Mammary microvascular endothelial cell (primary cell): ENCODE measurements around the gene MRLN.

DNA sequence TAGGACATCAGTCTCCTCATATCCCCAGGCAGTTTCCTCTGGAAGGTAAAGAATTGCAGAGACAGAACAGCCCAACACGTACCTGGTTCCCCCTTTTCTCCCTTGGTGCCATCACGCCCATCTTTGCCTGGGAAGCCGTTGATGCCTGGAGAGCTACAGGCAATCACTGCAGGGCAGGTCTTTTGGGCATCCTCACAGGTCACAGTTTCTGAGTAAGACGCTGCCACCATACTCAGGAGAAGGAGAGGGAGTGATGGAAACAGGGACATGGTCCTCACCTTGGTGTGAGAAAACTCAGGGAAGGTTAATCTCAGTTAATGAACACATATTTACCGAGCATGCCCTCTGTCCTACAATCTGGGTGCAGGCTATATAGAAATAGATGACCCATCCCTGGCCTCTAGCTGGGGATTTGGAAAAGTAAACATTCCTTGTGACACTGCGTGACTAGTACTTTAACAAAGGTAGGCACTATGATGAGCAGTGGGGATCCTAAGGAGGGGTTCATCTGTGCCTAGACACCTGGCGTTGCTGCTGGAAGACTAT, 1.1 kb downstream of the MBL2 start:
- RAMPAGE, long total RNA = no peak

DNA sequence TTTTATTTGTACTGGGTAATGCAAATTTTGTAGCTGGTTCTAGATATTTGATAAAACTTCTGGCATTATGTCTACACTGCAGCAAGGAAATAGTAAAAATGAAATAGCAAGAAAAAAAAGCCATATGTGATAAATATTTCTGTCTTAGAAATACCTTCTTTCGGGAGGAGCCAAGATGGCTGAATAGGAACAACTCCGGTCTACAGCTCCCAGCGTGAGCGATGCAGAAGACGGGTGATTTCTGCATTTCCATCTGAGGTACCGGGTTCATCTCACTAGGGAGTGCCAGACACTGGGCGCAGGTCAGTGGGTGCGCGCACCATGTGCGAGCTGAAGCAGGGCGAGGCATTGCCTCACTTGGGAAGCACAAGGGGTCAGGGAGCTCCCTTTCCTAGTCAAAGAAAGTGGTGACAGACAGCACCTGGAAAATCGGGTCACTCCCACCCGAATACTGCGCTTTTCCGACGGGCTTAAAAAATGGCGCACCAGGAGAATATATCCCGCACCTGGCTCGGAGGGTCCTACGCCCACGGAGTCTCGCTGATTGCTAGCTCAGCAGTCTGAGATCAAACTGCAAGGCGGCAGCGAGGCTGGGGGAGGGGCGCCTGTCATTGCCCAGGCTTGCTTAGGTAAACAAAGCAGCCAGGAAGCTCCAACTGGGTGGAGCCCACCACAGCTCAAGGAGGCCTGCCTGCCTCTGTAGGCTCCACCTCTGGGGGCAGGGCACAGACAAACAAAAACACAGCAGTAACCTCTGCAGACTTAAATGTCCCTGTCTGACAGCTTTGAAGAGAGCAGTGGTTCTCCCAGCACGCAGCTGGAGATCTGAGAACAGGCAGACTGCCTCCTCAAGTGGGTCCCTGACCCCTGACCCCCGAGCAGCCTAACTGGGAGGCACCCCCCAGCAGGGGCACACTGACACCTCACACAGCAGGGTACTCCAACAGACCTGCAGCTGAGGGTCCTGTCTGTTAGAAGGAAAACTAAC, 461.3 kb downstream of the ZWINT start:
- RAMPAGE, long total RNA = no peak

DNA sequence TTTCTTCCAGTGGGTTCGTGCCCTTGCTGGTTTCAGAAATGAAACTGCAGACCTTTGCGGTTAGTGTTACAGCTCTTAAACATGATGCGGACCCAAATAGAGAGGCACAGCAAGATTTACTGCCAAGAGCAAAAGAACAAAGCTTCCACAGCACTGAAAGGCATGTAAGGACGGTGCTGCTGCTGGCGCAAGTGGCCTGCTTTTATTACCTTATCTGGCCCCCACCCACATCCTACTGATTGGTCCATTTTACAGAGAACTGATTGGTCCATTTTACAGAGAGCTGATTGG, 931.3 kb downstream of the IPMK start:
- RAMPAGE, long total RNA = no peak

DNA sequence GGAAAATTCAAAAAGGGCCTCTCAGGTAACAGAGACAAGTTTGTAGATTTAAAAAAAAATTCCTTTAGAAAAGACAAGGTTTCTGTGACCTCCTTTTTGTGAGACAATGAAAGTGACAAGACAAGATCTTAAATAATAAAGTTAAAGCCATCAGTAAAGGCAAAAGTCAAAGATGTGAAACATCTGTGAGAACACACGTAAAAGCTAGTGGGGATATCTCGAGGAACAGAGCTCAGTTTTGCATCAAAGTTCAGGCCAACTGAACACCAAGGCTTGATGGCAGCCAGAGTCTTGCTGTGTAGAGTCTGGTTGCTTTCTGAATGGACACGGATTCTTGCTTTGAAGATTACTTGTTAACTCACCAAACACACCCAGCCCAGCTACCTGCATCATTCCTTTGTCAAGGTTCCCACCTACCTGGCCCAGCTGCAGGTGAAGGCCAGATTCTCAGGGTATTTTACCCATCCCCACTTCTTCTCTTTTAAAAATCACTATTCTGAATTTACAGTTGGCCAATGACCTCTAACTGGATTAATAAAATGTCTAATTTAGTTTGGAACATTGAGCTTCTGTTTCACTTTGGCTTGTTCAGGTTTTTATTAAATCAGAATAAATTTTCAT, 174.5 kb upstream of the PHYHIPL start:
- RAMPAGE, long total RNA = no peak

GRCh38 chr10:59037437-59037869, 139.0 kb upstream of the PHYHIPL start:
- RAMPAGE, long total RNA = no peak

- RAMPAGE, long total RNA = no peak
Observed at GRCh38 chr10:59077735-59078212, 98.7 kb upstream of the PHYHIPL start.

- RAMPAGE, long total RNA = no peak
Observed at GRCh38 chr10:59175570-59175982, 867 bp upstream of the PHYHIPL start.

GRCh38 chr10:59362051-59362343, 352 bp downstream of the FAM13C start:
- RAMPAGE, long total RNA = no peak

DNA sequence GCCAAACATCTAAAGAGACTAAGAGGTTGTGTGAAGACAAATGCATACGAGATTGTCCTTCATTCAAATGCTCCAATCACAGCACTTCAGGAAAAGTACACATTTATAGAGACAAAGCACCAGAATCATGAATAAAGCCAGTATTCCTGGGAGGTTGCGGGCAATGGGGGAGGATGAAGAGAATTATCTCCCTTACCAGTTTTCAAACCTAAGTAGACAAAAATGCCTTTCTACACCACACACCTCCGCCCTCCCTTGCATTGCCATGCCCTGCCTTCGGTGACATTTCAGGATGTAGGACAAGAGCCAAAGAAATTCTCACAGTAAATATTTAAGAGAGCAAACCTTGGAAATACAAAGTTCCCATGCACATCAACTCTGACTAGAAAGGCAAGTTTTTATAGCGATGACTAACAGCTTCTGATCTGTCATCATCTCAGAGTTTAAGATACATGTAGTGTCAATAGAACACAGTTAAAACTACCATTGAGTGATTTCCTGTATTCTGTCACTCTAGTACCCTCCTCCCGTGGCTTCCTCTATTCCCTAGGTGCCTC, 20.9 kb downstream of the SLC16A9 start:
- RAMPAGE, long total RNA = no peak

DNA sequence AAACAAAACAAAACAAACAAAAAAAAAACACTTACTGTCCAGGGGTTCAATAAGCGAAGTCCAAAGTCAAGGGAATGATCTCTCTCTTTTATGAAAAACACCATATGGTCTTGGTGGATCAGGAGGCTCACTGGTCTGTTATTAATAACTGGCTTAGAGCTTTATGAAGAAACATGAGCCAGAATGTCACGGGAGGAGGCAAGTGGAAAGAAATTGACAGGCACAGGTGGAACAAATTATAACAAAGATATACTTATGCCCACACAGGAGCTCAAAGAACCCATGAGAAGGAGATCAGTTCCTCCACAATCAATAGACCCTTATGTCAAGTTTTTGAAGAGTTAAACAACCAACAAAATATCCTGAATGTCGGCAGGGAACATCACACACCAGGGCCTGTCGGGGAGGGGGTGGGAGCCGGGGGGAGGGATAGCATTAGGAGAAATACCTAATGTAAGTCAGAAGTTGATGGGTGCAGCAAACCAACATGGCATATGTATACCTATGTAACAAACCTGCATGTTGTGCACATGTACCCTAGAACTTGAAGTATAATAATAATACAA, at the start of gene MRLN:
Gene MRLN (minus strand): TSS at position 137 of the 566 bp plus-strand sequence.
- RAMPAGE, long total RNA = no peak

GRCh38 chr10:59785226-59785483, 31.9 kb upstream of the MRLN start:
- RAMPAGE, long total RNA = no peak

DNA sequence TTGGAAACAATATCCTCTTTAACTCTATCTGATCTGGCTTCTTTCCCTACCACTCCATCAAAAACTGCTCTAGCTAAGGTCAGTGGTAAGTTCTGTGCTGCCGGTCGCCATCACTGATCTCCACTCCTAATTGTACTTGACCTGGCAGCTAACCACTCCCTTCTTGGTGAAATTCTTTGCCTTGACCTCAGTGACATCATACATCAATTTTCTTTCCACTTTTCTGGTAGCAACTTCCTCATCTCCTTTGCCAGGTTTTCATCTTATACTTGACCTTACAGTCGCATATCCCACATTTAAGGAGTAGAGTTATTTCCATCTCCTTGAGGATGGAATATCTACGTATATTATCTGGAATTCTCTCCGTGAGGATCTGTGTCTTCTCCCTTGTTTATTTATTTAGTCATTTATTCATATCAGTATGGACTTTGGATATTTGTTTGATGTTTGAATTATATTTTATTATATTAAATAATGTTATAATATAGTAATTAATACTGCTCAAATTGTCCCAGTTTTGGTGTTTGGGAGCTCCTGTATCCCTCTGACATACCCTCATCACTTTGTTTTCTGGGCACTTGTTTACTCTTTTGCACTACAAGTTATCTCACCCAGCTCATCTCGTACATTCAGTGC, 48.2 kb upstream of the MRLN start:
- RAMPAGE, long total RNA = no peak

DNA sequence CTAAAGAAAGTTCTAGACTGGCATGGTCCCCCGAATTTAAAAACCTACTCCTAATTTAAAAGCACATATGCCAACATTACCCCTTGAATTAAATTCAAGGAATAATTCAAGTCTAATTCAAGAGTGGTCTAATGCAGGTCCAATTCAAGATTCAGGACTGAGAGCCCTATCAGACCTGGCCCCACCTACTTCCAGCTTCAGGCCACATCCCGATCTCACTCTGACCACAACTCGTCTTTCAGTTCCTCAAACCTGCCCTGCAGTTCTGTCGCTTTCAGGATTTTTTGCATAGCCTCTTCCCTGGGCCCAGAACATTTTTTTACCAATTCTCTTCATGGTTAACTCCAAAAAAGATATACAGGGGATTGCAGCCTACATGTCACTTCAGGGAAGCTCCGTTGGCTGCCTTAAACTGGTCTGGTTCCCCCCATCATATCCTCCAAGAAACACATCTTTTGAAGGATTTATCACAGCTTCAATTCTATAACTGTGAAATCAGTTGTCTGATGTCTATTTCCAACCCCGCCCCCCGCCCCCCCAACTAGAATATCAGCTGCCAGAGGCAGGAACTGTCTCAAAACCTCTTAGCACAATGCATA, 20.9 kb downstream of the CCDC6 start:
- RAMPAGE, long total RNA = no peak

DNA sequence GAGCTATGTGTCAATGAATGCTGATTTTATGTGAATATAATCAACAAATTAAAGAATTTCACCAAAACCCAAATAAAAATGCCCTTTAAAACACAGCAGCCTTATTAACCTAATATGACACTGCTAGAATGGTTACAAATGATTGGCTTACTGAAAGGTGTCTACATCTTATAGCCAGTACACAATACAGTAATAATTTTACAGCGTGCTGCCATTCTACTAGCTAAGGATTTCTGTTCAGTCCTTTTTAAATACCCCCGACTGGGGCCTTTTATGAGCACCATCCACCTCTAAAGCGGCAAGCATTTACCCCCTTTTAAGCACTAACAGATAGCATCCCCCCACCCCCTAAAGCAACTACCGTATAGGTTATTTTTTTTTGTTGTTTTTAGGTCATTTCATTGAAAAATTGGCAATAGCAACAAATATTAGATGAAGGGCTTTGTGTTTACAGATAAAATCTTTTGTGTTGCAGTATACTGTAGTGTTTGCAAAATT, 122.2 kb upstream of the CCDC6 start:
- RAMPAGE, long total RNA = no peak

- RAMPAGE, long total RNA = no peak
Observed at GRCh38 chr10:60059331-60060107, 153.2 kb upstream of the CCDC6 start.

- RAMPAGE, long total RNA = no peak
Observed at GRCh38 chr10:60129996-60130535, 223.7 kb upstream of the CCDC6 start.

- RAMPAGE, long total RNA = no peak
Observed at GRCh38 chr10:60141272-60141717, 234.9 kb upstream of the CCDC6 start.

- RAMPAGE, long total RNA = no peak
Observed at GRCh38 chr10:60144799-60145371, 238.5 kb upstream of the CCDC6 start.

GRCh38 chr10:60362540-60363109, 27.1 kb downstream of the ANK3 start:
- RAMPAGE, long total RNA = no peak

- RAMPAGE, long total RNA = no peak
Observed at GRCh38 chr10:60733747-60734594, 44.3 kb upstream of the CDK1 start.